Jejunum (tissue), 1 donor: Measurements from ENCODE around the genes PRDM9 and SLC45A2.

DNA sequence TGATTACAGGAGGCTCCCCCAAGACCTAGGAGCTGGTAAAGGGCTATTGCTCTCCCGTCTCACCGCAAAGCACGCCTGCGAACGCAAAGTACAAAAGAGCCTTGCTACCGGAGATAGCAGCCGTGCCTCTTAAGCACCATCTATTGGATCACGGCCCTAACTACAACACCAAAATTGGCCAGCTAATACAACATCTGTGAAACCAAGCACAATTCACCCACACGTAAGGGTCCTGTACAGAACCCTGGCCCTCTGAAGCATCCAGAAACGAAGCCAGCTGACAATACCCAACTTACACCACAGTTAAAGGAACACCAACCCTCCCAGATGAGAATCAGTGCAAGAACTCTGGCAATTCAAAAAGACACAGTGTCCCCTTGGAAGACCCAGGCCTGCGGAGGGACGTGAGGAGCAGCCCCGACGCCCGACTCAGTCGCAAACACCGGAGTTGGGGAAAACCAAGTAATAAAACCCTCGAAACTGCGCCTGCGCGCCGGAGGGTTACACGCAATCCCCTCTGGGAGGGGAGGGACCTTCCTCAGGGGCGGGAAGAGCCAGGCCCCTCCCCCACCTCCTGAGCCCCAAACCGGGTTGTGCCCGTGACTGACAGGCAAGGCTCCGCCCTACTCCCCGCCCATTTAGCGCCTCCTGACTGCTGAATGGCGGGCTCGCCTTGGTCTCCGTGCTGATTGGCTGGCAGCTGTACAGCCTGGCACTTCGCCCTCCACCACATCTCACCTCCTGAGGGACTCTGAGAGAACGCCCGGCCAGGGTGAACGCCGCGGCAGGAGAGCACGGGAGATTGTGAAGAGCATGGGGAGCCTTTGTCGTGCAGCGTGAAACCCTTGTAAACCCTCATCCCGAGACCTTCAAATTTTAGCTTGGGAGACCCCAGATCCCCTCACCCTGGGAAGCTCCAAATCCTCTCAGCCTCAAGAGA is at the start of gene PRDM9:
Gene PRDM9 (plus strand): TSS at position 744 of the 940 bp plus-strand sequence.
- PRO-cap, result unidirectional peak, minus-strand start at position 441 of the sequence

GRCh38 chr5:23727261-23727647 is 219.8 kb downstream of the PRDM9 start:
- PRO-cap, result no peak

DNA sequence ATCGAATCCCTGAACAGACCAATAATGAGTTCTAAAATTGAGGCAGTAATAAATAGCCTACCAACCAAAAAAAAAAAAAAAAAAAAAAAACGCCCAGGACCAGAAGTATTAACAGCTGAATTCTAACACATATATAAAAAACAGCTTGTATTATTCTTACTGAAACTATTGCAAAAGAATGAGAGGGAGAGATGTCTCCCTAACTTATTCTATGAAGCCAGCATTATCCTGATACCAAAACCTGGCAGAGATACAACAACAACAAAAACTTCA is 327.7 kb downstream of the PRDM9 start:
- PRO-cap, result no peak

GRCh38 chr5:27743234-27743759 is 704.9 kb upstream of the CDH9 start:
- PRO-cap, result no peak

GRCh38 chr5:31514922-31515377 is 16.9 kb downstream of the DROSHA start:
- PRO-cap, result no peak

GRCh38 chr5:32134736-32135438 is 39.2 kb downstream of the GOLPH3 start:
- PRO-cap, result no peak

DNA sequence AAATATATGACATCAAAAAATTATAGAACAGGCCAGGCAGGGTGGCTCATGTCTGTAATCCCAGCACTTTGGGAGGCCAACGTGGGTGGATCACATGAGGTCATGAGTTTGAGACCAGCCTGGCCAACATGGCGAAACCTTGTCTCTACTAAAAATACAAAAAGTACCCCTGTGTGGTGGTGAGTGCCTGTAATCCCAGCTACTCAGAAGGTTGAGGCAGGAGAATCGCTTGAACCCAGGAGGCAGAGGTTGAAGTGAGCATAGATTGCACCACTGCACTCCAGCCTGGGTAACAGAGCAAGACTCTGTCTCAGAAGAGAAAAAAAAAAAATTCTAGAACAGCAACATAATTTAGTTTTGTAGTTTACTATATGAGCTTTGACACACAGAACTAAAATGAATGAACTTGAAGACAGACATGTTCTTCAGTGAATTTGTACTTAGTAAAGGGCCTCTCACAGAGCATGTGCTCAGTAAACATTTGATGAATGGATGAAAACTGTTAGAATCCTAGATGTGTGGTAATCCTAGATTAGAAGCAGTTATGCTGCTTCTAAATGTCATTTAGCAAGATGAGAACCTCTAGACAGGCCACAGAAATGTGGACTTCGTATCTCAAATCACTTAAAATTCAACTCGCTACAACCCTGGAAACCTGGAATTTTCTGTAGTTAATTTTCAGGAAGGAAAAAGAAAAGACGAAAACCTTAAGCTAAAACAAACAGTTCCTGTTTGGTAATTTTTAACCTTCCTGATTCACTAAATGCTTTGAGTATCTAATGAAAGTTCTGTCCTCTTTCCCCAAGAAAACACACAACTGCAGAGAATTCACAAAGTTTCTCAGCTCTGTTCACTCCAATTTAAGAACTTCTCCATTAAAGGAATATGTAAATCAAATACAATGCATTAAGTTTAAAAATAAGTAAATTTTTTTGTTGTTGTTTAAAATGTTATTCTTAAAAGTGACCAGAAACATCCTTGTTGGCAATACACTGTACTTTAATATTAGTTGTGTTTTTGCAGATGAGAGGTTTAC is 8.5 kb downstream of the GOLPH3 start:
- PRO-cap, result no peak

GRCh38 chr5:32168512-32169237 is 5.4 kb downstream of the GOLPH3 start:
- PRO-cap, result no peak

DNA sequence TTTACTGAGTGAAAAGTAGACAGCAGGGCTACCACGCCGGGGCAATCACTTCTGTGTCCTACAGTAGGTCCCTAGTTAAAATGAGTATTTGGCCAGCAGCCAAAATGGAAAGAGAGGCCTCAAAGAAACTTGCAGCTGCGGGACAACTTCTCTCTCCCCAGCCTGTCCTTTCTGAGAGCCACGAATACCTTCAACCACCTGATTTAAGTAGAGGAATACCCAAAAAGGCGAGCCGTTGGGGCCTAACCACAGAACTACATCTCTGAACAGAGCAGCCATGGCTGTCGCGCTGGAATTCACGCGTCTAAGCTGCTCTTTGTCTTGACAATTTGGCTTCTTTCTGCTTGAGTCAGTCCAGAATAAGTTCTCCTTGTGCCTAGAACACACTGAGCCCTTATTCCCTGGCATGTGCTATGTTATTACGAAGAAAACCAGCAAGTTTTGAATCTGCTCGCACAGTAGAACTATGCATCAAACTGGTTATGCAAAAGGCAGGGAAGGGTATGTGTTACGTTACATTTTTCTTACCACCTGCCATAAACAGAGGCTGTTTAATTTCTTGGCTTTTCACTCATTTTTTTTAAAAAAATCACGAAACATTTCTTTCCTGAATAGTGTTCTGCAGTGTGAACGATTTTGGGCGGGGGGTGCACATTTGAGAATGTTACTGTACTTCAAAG is 43.9 kb upstream of the GOLPH3 start:
- PRO-cap, result no peak

- PRO-cap, result unidirectional peak, plus-strand start at chr5:32221897
These were observed 47.6 kb upstream of the GOLPH3 start for GRCh38 chr5:32221775-32222131.

DNA sequence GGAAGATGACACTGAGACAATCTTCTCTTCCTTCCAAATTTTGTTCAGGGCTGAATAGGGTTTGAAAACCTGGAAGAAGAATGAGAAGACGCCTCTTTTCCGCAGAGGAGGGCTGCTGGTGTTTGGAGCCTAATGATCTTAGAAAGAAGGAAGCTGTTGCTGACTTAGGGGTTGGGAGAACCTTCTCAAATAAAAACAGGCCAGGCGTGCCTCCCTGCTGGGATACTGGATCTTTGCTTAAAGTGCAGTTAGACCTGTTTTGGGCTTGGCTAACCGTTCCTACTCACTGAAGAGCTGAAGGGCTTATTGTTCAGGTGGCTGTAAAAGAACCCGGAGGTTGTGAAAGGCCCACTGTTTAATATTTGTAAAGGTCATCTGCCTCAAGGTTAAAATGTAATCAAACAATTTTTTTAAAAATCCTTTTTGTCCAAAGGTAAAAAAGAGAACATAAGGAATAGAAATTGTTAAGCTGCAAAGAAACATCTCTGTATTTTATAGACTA is 18.4 kb upstream of the MTMR12 start:
- PRO-cap, result no peak

DNA sequence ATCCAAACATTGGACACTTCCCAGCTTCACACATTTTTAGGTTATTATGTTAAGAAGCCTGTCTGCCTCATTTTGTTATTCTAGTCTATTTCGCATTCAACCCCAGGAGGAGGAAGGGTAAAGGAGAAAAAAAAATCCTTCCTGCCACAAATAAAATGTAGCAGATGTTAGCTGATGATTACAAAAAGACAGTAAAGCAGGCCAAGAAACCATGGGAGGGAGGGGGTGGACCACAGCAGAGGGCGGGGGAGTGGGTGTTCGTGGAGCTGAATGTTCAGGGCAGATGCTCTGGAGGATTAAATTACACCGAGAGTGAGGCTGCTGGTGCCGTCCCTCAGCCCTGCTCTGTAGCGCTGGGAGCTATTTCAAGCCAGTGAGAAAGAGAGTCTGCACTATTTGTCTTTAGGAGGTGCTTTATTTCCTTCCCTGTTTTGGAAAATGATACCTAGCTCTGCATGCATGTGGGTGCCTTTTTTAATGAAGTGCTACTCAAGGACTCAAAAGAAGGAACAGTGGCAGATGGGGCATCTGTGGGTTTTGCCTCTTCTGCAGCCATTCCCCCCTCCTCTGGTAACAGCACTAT is 60.7 kb upstream of the ZFR start:
- PRO-cap, result no peak

- PRO-cap, result no peak
These were observed 47.2 kb upstream of the SUB1 start for GRCh38 chr5:32538013-32538615.

- PRO-cap, result no peak
These were observed 7.9 kb downstream of the SUB1 start for GRCh38 chr5:32593243-32593732.

DNA sequence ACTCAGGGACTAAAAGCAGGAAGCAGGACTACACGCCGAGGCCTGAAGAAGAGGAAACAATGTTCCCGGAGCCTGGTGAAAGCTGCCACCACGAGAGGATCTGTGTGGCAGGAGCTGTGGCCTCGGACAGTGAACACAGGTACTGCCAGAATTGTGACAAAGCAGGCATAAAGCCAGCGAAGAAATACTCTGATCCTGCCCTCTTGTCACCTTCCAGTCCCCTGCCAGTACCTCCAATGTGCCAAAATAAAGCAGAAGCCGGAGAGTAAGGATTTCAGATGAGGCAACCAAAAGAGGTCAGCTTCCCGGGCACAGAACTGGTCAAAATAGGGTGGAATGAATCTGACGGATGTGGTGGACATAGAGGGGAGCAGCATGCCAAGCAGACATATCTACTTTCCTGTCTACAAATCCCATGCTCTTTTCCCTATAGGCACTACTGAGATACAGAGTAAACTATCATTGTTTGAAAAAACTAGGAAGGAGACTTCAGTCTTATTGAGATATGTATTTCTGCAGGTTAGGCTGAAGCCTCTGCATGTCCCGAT is 211.5 kb upstream of the TARS1 start:
- PRO-cap, result no peak

DNA sequence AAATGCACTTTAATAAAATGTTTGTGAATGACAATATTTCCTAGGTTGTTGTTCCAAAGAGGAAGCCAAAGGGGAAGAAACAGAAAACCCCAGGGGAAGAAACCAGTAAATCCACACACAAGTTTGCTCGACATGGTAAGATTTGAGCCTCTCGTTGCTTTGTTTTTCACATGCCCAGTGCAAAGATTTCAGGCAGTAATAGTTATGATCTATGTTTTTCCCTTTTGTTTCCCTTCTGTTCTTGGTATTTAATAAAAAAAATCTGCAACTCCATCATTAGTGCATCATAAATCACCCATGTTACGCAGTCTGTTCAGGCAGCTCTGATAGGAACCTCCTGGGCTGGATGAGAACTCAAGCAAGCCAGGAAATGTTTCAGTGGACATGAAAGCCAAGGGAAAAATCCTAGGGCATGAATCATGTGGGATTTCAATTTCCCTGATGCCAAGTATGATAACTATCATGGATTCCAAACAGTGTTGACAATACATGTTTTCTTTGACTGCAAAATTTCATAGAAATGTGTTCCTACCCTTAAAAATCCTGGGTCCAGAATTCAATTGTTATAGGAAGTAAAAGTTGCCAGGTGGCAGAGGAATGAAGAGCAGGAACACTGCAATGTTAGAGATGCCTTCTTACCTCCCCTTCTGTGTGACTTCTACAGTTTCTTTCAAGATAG is 119.8 kb upstream of the TARS1 start:
- PRO-cap, result no peak

- PRO-cap, result no peak
These were observed 26.6 kb downstream of the TARS1 start for GRCh38 chr5:33466976-33468140.

DNA sequence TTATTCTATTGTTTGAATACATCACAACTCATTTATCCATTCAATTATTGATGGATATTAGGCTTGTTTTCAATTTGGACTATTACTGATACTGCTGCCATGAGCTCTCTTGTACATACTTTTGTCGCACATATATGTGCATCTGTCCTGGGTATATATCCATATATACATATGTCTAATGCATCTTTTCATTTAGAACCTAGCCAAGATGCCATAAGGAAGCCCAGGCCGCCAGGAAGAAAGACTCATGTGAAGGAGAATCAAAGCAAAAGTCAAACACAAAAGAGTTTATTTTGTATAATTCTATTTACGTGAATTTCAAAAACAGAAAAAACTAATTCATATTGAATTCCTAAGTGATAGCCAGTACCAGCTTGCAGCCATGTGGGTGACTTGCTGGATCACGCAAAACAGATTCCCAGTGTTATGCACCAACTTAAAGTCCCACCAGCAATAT is 79.0 kb downstream of the ADAMTS12 start:
- PRO-cap, result no peak

DNA sequence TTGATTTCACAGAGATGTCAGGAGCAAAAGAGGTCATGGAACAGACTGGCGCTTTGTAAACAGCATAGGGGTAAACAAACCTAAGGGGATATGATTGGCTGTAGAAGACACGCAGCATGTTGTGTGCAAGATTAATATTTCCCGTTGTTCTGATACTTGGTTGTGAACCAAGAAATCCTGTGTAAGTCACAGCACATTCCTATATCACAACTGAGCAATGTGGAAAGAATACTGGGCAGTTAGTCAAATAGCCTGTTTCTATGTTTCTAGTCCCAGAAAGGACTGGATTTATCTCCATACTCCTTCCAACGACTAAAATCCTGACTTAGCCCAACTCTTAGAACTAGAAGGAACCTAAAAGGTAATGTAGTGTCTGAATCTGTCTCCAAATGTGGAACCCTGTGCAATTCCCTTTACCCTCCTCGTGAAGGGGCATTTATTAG is 3.1 kb downstream of the ADAMTS12 start:
- PRO-cap, result no peak

GRCh38 chr5:33984380-33985016 is at the start of gene SLC45A2:
TSS of gene SLC45A2 (minus strand) at chr5:33984693.
- PRO-cap, result no peak